Mesenteric fat pad (tissue), 1 donor: ENCODE measurements around a stretch of chr2.

- PRO-cap: no peak
Measured at GRCh38 chr2:61256982-61257490, 95.0 kb downstream of the C2orf74 start.

DNA sequence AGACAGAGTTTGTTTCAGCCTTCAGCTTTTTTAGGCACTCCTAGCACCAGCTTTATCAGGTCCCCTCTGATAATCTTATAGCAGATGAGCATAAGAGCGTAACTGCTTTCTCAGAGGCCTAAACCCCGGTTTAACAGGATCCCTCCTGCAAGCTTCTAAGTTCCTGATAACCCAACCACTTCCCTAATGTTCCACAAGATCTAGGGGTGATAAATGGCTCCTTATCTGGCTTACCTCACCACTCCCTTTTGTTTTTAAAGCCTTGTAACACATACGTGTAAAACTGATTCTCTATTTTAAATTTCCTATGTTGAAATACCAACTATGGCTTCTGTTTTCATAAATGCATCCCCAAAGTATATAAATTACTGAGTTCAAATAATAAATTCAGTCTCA is 126.1 kb downstream of the C2orf74 start:
- PRO-cap: no peak

GRCh38 chr2:61706607-61706845 is 147.3 kb downstream of the FAM161A start:
- PRO-cap: no peak

- PRO-cap: no peak
Measured at GRCh38 chr2:61776515-61777051, 77.3 kb downstream of the FAM161A start.

DNA sequence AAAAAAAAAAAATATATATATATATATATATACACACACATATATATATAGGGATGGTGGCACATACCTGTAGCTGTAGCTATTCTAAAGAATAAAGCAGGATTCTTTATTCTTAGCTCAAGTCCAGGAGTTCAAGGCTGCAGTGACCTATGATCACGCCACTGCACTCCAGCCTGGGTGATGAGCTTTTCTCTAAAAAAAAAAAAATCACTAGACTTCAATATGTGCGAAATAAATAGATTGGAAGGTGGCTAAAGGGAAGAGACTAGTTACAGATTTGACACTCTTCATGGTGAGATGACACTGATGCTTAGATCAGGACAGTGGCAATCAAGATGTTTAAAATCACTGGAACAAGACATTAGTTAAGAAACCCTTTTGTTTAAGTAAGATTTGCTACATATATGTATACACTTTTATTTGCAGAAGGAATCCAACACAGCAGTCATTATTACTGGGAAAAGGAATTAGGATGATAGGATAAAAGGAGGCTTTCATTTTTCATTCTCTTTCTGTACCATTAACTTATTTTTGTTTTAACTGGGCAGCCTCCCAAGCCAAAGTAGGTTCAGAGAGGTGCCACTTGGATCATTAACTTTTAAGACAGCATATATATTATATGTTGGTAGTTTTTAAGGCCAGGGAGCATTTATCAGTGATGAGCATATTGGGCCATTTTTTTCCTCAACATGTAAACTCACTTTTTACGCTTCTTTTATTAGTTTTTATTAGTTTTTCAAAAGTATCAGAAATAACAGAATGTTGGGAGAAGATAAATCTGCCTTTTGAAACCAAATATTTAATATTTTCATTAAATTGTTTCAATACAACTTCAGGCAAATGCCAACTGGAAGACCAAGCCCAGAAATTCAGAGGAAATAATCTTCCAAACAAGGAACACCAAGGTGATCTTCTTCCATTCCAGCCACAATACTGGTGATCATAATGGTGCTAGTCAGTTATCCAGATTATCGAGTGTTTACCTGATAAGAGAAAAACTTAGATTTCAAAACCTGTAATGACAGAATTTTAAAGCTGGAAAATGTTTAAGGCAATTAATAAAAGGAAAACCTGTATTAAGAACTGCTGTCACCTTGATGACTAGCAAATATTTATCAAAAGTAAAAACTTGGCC is 14.2 kb upstream of the FAM161A start:
- PRO-cap: no peak

GRCh38 chr2:62146183-62146531 is 49.8 kb upstream of the B3GNT2 start:
- PRO-cap: no peak

DNA sequence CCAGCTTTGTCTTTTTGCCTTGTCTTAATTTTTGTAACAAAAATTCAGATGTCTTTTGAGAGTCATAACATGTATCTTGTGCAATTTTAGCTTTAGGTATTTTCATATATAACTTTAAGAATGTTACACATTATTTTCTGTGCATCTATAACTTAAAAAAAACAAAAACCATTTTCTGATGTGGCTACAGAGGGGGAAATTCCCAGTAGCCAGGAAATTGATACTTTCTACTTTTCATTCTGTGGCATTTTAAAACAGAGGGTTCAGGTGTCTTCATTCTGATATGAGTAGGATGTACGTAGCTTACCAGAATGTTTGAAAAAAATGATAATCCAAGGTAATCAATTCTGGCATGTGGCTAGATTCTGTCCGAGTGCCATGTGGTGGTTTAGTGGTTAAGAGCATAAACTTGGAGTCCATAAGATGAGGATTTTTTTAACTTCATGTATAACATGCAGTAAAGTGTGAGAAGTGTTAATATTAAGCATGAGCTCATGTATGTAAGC is 4.3 kb downstream of the B3GNT2 start:
- PRO-cap: no peak

DNA sequence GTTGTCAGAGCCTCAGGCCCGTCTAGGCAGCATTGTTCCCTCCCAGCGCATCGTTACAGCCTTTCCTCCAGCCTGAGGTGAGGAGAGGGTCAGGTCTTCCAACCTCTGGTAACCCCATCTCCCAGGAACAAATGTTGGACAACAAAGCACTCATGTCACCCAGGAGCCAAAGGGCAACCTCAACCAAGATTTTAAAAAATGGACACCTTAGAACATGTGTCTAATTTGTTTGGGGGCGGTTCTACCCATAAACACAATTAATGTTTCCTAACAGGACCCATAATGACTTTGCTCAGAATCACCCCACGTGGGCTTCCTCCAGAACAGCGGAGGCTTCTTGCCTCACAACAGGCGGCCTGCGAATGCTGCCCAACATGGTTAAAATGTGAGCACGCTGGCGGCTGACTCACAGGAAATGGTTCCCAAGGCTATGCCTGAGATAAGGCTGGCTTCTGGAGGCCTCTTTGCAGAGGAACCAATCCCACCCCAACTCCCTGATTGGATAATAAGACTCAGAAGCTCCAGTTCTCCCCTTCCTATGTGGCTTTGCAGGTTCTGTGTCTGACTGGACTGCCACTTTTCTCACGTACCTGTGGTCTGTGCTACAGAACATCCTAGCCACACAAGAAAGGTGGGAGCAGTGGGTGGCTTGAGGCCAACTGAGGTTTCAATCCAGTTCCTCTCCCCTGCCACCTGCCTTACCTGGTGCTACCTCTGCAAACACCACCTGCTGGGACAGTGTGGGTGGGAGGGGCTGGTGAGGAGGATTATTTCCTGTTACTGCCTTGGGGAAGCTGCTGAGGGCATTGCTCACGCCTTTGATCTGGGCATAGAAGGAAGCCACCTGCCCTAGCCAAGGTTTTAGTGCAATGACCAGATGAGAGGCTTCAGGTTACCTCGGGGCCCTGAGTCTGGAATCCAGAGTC is 108.8 kb downstream of the B3GNT2 start:
- PRO-cap: no peak

DNA sequence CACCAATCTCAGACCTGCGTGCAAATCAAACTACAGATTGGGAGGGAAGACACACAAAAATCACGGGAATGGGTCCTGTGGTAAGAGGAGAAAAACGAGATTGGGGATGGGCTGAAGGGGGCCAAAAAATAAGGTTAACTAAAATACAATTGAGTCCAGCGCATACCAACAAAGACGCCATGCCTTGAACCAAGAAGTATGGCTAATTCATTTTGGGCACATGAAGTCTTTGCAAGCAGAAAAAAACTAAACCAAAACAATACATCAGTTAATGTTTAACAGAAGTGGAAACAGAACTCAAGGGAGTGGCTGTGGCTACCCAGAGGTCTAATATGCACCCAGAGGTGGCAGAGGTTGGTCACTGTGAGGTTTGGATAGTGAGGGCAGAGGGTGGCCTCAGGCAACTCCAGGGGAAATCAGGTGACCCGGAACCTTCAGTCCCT is 99.6 kb downstream of the TMEM17 start:
- PRO-cap: no peak

DNA sequence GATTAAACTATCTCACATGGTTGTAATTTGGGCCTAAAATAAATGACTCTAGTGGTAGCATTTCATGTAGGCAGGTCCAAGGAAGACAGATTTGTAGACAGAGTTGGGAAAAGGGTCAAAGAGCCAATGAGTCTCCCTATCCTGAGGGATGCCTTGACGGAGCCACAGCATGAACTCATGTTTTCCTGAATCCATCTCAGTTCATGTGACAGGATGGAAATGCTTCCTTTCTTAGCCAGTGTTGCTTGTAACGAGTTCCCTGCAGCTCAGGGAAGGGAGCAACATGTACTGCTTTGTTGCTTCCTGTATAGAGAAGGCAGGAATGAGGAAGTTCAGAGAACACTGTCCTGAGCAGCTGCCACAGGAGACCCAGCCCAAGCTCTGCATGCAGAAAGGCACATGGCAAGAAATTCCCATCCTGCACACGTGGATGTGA is 27.9 kb downstream of the TMEM17 start:
- PRO-cap: no peak

DNA sequence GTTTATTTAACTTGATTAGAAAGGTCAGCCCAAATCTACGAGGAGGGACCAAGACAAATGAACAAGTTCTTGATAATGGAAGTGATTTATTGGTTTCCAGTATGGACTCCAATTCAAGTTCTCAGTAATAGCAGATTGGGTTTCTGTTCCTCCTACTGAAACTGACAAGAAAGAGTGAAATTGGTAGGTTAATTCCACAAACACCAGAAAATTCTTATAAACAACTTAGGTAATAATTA is 51.8 kb upstream of the EHBP1 start:
- PRO-cap: no peak

GRCh38 chr2:62672498-62673106 is 32.9 kb upstream of the EHBP1 start:
- PRO-cap: no peak

- PRO-cap: no peak
Measured at GRCh38 chr2:62704728-62704969, 864 bp upstream of the EHBP1 start.

DNA sequence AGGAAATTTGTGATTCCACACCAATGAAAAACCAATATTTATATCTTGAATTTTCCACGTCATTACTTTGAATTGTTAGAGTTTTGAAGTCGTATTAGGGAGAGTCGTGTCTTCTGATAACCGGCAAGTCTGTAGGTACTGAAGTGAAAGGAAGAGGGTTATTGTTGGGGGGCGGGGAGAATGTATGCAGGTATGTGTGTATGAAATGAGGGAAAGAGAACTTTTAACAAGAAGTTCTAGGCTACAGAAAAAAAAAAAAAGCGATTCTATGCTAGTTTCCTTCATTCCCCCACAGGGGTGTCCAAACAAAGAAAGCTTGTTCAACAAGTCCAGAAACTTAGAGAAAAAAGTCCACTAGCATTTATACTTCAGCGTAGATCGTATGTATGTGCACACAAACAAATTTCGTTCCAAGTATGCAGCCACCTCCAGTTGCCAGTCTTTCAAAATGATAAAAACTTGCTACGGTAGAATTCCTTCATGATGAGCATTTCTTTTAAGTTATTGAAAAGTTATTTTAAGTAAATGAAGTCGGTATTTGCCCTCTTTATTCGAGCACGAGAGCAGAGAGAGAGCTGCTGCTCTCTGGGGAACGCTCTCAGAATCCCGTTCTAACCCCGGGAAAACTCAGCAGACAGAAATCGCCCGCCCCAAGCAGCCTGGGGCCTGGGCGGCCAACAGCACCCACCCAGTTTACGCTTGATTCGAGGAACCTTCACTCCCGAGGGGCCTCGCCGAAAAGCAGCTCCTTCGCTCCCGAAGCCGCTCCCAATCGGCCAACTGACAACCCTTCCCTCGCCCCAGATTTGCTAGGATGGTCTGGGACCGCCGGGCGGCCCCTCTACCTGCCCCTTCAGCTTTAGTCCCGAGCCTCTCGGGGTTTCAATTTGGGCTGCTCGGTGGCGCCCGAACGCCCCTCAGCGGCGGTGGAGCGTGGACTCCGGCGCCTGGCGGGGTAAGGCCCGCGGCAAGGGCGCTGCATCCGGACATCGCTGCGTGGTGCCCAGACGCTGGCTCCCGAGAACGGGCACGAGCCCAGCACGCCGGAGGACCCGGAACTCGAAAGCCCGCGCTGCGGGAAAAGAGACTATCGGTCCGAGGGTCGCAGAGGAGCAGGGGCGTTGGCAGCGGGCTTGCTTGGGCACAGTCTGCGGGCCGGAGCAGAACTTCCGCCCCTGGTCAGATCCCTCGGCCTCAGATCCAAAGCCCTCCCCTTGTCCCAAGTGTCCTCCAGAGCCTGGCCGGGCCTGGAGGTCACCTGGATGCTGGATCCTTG is 3.4 kb upstream of the OTX1 start:
- PRO-cap: no peak

DNA sequence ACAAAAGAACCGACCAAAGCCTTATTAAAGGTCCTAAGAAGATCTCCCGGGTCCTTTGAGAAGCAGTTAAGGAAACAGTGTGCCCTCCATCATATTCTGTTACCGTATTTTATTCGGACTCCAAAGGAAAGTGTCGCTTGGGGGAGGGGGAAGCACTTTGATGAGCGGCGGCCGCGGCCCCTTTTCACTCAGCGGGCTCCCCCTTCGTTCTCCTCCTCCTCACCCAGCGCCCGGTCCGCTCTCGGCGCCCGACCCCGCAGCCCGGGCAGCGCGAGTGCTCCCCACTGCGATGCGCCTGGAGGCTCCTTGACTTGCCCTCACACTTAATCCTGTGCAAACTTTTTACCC is 1.4 kb upstream of the OTX1 start:
- PRO-cap: no peak

DNA sequence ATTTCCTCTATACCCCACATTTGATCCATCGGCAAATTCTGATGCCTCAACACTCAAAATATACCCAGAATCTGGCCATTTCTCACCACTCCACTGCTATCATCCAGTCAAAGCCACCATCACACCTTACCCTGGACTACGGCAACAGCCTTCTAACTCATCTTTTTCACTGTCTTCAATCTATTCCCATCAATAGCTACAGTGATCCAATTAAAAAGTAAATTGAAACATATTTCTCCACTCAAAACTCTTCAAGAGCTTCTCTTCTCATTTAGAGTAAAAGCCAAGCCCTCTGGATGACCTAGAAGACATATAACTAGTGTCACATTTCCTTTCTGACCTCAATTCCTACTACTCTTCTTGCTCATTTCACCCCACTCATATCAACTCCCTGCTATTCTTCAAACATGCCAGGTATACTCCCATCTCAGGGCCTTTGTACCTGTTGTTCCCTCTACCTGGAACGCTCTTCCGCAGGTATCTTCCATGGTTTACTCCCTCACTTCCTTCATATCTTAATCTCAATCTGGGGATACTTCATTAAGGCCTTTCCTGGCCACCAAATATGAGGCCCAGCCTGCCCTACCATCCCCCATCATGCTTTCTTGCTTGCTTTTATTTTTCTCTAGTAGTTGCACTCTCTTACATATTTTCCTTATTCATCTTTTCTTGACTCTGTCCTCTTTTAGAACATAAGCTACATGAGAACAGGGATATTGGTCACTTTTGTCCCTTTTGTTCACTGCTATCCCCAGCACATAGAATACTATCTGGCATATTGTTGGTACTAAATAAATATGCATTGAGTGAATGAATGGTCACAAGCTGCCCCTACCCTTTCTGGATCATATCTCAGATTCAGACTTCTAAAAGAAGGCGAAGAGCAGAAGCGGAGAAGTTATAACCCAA is 117.6 kb downstream of the WDPCP start:
- PRO-cap: no peak

DNA sequence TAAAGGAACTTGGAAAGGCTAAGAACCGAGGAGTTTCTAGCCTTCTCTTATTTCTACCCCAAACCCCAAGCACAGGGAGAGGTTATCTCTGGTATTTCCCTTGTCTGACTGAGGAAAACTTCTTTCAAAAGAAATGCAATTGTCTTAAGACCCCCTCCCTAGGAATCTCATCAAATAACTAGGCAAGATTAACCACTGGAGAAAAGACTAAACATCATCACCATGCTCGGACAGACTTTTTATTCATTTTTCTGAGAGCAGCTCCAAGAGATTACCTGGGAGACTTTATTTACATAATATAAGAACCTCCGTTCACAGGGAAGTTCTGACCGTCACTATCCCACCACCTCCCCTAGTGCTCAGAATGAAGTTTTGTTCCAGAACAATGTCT is 25.0 kb downstream of the MDH1 start:
- PRO-cap: no peak

GRCh38 chr2:63729257-63730003 is 112.3 kb upstream of the UGP2 start:
- PRO-cap: no peak

DNA sequence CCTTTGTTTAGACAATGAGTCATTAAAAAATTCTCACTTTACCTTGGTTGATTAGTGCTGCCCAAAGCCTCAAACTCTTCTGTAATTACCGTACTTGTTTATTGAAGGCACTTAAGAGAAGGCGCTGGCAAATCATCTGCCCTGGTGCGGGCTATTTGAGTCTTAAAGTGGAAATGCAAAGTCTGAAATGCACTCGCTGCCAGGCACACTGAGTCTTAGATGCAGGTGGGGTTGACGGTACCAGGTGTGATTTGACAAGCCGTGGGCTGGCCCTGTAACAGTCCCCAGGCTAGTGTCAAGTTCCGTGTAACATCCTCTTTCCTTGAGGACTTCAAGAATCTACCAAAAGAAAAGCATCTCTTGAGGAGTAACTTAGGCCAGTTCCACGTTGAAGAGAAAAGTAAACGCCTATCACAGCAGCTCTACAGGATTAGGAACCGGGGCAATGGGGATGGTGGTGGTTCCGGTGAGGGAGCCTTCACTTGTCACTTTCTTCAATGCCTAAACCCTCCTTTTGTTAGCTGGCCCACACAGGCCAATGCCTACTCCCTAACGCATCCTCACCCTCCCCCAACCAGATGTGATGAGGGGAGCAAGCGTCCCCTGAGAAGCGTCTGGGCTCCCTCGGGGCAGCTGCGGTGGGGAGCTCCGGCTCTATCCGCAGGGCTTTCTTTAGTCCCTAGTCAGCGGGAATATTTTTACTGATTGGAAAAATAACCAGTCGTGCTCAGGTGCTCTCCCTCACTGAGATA is 1.5 kb upstream of the UGP2 start:
- PRO-cap: no peak

GRCh38 chr2:63918469-63919449 is 77.1 kb downstream of the UGP2 start:
- PRO-cap: no peak